NCI-H460 (cell line): Measurements from ENCODE around the genes TRPM3 and TMC1.

DNA sequence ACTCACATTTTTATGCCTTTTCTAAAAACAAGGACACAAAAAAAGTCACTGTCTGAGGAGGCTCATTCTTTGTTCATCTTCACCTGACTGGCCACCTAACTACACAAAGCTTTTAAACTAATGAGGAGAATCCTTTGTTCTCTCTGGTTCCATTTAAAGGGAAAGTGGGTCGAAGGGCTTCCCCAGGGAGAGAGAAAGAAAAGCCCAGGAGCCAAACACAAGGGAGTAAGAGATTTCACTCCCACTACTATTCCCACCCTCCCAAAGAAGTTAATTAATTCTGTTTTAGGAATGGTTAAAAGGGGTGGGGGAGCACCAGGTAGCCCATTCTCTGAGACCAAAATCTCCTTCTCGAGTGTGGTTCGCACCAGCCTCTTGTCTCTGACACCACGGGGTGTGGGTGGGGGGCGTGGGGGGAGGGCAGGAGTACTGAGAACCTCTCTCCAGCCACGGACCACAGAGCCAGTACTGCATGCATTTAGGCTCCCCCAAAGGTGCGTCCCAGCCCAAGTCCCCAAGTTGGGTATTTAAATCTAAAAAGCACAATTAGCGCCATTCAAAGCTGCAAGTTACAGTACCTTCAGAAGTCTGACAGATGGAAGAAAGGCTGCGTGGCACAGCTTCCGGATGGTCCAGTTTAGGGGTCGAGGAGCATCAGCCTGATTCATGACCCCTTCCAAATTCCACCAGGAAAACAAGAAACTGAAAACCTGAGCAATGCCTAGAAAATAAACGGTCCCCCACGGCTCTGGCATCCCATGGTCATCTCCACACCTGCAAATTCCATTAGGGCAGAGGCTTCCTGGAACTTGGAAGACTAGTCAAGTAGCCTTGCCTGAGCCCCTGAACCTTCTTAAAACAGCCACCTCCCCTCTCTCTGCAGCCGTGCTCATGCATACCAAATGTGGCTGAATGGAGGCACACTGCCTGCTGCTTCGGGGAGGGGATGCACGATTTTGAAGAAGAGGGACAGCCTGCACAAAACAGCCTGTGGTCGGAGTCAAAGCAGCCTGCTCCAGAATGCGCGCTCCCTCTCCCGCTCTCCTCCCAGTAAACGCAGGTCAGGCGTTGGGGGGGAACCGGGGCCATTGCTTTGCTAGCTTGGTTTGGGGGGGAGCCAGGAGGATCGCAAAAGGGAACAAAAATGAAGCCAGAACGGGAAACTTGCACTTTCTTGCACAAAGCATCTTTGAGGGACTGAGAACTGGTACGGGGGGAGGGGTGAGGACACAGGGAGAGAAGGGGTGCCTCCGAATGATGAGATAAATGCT, at the start of gene TRPM3:
TSS of gene TRPM3 (minus strand) at position 1,022 of the 1,271 bp plus-strand sequence.
RAMPAGE:
- cytosol, long total RNA, result no peak
- long total RNA, result no peak
- nucleus, long total RNA, result no peak

GRCh38 chr9:71685110-71685605, 83.2 kb downstream of the CEMIP2 start:
RAMPAGE:
- cytosol, long total RNA, result no peak
- long total RNA, result no peak
- nucleus, long total RNA, result no peak

RAMPAGE:
- cytosol, long total RNA, result no peak
- long total RNA, result no peak
- nucleus, long total RNA, result no peak
Measured at GRCh38 chr9:71744585-71745638, 23.4 kb downstream of the CEMIP2 start.

GRCh38 chr9:71794753-71795001, 26.4 kb upstream of the CEMIP2 start:
RAMPAGE:
- cytosol, long total RNA, result no peak
- long total RNA, result no peak
- nucleus, long total RNA, result no peak

RAMPAGE:
- cytosol, long total RNA, result no peak
- long total RNA, result no peak
- nucleus, long total RNA, result no peak
Measured at GRCh38 chr9:72358824-72359802, 5.9 kb downstream of the ZFAND5 start.

DNA sequence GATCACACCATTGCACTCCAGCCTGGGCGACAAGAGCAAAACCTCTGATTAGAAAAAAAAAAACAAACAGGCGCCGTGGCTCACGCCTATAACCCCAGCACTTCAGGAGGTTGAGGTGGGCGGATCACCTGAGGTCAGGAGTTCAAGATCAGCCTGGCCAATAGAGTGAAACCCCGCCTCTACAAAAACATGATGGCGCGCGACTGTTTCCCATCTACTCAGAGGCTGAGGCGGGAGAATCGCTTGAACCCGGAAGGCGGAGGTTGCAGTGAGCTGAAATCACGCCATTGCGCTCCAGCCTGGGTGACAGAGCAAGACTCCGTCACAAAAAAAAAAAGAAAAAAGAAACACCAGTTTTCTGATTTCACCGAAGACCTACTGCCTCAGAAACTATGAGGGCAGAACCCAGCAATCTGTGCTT, at the start of gene TMC1:
TSS of gene TMC1 (plus strand) at position 192 of the 421 bp plus-strand sequence.
RAMPAGE:
- cytosol, long total RNA, result no peak
- long total RNA, result no peak
- nucleus, long total RNA, result no peak

RAMPAGE:
- cytosol, long total RNA, result no peak
- long total RNA, result no peak
- nucleus, long total RNA, result no peak
Measured at GRCh38 chr9:72947903-72948627, 4.8 kb downstream of the ALDH1A1 start.

RAMPAGE:
- cytosol, long total RNA, result no peak
- long total RNA, result no peak
- nucleus, long total RNA, result no peak
Measured at GRCh38 chr9:72983382-72984056, 30.7 kb upstream of the ALDH1A1 start.

RAMPAGE:
- cytosol, long total RNA, result no peak
- long total RNA, result no peak
- nucleus, long total RNA, result no peak
Measured at GRCh38 chr9:72984972-72985537, 32.2 kb upstream of the ALDH1A1 start.

DNA sequence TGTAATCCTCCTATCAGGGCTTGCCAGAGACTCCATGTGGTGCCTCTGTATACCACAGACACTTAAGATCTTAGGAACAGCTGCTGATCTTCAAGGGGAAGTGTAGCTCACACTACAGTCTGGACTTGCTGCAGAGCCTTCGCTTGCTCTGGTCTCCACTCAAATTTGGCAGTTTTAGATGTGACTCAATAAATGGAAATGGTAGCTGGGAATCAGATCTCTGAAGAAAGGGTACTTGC, 57.1 kb upstream of the ALDH1A1 start:
RAMPAGE:
- cytosol, long total RNA, result no peak
- long total RNA, result no peak
- nucleus, long total RNA, result no peak

DNA sequence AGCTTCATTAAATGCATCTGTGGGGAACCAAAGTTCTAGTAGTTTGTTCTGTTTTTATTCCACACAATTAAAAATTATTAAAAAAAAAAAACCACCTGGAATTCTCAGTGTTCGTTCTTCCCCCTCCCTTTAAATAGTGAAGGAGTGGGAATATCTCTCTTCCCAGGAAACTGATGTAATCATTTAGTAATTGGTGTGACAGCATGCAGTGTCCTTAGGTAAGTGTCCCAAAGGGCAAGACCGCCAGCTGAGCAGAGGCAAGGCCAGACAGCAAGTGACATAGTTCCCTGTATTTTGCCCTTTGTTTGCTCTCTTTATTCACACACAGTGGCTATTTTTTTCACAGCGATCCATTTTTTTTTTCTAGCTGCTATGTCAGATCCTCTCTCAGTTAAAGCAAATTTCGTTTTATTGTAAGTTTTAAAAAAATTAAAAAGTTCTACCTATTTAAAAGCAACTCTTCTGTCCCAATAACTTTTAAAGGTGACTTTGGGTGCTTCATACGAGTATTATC, 98.0 kb upstream of the ALDH1A1 start:
RAMPAGE:
- cytosol, long total RNA, result no peak
- long total RNA, result no peak
- nucleus, long total RNA, result no peak

RAMPAGE:
- cytosol, long total RNA, result no peak
- long total RNA, result no peak
- nucleus, long total RNA, result no peak
Measured at GRCh38 chr9:73154646-73155914, 3.4 kb downstream of the ANXA1 start.

DNA sequence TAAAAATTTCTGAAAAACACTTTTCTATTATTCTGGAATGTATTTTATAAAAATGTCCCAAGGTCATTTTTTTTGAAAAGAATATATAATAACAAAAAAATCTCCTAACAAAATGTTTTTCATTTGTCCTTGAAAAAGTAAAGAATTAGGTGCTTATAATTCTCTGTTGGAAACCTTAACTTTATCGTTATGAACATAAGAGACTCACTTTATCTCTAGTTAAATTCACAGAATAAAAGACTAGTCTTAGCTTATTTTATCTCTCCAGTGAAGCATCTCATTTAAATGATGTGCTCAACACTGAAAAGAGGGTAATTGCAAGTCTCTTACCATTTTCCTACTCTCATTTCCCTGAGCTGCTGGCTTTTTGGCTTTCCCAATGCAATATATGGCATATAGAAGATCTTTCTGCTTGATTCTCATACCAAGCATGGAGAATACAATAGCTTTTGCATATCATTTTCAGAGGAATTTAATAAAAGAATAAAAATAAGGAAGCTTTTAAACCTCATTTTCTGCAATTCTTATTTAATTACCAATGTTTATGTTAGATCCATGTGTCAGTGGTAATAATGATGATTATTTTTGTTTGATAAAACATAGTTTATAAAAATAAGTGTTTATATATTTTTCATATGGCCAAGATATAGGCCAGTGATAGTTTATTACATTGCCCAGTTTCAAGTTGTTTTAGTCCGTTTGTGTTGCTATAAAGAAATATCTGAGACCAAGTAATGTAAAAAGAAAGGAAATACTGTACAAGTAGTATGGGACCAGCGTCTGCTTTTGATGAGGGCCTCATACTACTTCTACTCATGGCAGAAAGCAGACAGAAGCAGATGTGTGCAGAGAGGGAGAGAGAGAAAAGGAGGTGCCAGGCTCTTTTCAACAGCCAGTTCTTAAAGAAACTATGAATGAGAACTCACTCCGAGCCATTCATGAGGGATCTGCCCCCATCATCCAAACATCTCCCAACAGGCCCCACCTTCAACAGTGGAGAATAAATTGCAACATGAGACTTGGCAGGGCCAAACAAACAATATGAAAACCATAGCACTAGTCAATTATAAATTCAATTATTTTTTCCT, 9.9 kb downstream of the ANXA1 start:
RAMPAGE:
- cytosol, long total RNA, result no peak
- long total RNA, result no peak
- nucleus, long total RNA, result no peak

DNA sequence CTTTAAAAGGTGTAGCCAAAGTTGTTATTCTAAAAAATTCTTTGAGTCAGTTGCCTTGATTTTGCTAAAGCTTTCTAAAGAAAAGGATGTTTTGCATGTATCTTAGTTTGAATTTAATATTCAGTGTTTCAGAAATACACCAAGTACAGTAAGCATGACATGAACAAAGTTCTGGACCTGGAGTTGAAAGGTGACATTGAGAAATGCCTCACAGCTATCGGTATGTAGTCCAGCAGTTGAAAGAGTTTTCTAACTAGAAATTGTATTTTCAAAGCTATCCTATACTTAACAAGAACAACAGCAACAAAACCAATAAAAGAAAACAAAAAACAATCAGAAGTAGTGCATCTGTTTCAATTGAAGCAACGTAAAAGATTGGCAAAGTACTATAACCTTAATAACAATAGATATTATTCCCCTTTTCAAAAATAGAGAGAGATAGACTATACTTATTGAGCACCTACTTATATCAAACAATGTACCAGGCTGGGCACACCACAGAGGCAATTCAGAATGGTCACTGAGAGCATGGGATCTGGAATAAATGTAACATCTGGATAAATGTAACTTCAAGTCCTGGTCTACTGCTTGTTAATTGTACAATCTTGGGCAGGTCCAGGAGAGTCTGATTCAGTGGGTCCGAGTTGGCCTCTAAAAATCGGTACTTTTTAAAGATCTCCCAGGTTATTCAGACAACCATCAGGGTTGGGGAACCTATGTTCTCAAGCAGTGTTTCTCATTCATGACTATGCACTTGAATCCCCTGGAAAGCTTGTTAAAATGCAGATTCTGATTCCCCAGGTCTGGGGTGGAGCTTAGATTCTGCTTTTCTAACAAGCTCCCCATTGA, 14.5 kb downstream of the ANXA1 start:
RAMPAGE:
- cytosol, long total RNA, result no peak
- long total RNA, result no peak
- nucleus, long total RNA, result no peak

DNA sequence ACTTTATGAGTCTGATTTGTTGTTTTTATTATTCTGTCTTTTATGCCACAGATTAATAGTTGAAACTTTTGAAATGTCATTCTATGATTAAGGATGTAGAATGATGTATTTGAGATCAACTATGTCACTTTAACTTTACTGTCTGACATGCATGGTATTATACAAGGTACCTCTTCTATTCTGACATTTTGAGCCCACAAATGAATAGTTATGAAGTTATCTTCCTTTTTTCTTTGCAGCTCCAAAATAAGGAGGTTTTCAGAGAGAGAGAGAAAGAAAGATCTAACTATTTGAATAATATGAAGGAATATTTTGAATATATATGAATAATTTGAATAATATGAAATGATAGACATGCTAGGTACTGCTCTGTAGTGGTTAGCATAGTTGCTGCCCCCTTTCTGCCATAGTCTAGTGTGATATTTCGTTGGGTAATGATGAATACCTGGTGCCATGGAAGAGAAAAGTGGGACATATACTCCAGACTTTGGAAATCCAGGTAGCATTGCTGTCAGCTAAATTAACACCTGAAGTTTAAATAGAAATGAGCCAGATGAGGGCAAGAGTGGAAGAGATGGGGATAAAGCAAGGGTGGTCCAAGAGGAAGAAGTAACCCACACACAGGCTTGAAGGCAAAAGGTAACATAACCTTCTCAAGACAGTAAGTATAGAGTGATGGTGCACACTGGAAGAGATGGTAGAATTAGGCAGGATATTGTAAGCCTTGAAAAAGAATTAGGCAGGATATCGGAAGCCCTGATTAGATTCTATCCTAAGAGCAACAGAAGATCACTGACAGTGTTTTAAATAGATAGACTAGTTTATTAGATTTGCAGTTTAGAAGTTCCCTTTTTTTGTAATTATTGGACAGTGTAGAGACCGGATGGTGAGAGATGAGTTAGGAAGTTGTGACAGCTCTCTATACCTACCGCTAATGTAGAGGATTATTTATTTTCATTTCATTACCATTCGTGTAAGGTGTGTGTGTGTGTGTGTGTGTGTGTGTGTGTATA, 16.5 kb downstream of the ANXA1 start:
RAMPAGE:
- cytosol, long total RNA, result no peak
- long total RNA, result no peak
- nucleus, long total RNA, result no peak

DNA sequence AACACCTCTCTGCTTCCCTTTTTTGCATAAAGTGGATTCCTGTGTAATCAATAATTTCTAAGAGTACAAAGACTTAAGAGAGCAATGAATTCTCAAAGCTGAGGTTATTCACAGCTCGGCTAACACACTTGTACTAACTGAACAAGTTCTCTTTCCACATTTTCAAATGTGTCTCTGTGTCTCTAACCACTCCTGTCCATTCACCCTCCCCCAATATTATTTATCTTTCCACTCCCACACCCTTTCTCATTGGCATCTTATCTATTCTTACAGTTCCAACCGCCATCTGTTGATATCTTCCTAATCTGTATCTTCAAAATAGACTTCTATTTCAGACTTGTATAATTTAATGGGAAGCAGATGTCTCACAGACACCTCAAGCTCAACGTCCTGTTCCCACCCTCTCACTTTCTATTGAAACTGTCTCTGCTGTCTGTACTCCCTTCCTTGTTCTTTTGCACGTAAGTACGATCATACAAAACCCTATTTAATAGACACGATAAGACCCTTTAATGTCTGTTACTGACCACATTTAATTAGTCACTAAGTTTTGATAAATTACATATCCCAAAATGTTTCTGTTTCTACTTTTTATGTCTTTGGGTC, 206.0 kb downstream of the ANXA1 start:
RAMPAGE:
- cytosol, long total RNA, result no peak
- long total RNA, result no peak
- nucleus, long total RNA, result no peak

DNA sequence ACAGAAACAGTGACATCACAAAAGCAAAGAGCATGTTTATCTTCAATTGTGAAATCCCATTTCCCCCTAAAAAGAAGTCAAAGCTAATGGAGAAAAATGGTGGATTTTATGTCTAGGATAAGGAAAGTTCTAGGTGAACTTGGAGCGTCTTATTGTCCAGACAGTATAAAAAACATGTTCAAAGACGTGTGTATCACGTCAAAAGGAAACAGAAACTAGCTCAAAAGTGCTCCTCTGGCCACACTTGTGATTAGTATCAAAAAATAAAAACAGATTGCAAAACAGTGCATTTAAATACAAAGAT, 568.9 kb downstream of the ANXA1 start:
RAMPAGE:
- cytosol, long total RNA, result no peak
- long total RNA, result no peak
- nucleus, long total RNA, result no peak

GRCh38 chr9:74087700-74088454, 409.3 kb upstream of the RORB start:
RAMPAGE:
- cytosol, long total RNA, result no peak
- long total RNA, result no peak
- nucleus, long total RNA, result no peak

RAMPAGE:
- cytosol, long total RNA, result no peak
- long total RNA, result no peak
- nucleus, long total RNA, result no peak
Measured at GRCh38 chr9:74424525-74424724, 72.7 kb upstream of the RORB start.

DNA sequence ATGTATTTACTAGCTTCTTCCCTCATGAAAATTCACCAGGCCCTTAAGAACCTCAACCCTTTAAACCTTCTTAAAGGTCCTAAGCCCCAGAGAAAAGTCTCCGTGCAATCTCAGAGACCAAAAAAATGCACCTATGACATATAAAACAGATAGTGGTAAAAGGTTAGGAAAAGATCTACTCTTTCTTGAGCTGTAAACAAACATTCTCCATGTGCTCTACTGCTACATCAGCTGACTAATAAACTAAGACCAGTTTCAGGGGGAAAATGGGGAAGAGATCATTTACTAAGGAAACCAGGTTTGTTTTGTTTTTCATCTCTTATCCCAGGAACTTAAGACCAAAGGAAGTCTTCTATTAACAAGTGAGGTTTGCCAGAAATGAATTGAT, 84.0 kb downstream of the RORB start:
RAMPAGE:
- cytosol, long total RNA, result no peak
- long total RNA, result no peak
- nucleus, long total RNA, result no peak